Measurements from ENCODE around the genes C12orf50 and POC1B.

DNA sequence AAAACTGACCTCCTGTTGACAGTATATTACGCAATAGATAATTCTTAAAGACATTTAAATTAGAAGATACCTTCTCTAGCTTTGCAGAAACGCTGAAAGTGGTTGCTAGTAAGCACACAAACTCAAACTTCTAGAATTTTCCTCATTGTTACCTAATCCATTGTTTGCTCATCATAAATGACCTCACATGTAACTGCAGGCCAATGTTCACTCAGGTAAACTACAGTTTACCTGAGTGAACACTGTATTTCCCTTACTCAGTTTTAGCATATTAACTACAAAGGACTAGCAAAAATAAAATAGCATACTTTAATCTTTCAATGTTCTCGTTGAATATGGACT lies at the start of gene C12orf50:
C12orf50 (minus strand) TSS at position 132 of the 342 bp plus-strand sequence.
- PRO-cap: no peak
- RAMPAGE, long total RNA, 4 experiments: no peak in any of the 4 experiments

GRCh38 chr12:88299718-88300269 lies 157.7 kb downstream of the TMTC3 start:
- PRO-cap: no peak
- RAMPAGE, long total RNA, 4 experiments: no peak in any of the 4 experiments

DNA sequence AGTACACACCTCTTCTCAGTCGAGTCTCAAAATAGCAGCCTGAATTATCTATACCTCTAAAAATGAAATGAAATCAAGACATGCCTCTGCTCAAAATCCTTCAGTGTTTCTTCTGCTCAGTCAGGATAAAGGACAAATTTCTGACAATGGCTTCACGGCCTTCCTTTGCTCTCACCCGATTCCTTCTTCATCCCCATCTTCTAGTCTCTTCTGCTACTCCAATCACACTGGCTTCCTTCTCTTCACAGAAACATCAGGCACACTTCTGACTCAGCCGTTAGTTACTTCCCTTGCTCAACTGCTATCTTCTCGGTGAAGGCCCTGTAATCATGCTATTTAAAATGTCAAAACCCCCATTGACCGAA lies 161.2 kb downstream of the KITLG start:
- PRO-cap: no peak
- RAMPAGE, long total RNA, 4 experiments: start-site peak on the minus strand in 1 of 4 experiments, centred at position 208 of the sequence, 27 reads per replicate

DNA sequence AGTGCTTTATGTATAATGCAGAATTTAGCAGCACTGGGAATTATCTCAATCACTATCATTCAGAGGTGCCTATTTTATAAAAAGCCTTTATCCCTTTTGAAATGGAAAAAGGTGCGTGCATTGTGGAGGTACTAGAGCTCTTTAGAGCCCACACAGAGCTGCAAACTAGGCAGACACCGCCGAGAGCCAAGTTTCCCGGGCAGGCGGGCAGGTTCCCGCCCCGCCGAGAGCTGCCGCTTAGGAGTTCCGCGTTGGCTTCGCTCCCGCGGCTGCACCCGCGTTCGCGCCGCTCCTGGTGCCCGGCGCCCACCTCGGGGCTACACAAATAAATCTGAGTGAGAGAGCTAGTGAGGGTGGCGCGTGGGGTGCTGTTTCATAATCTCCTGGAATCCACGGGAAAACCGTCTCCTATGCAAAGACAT lies 753 bp downstream of the KITLG start:
- PRO-cap: no peak
- RAMPAGE, long total RNA, 4 experiments: no peak in any of the 4 experiments

GRCh38 chr12:89087249-89087665 lies 265.0 kb downstream of the DUSP6 start:
- PRO-cap: no peak
- RAMPAGE, long total RNA, 4 experiments: no peak in any of the 4 experiments

GRCh38 chr12:89160492-89161206 lies 191.7 kb downstream of the DUSP6 start:
- PRO-cap: no peak
- RAMPAGE, long total RNA, 4 experiments: no peak in any of the 4 experiments

GRCh38 chr12:89225334-89225836 lies 126.9 kb downstream of the DUSP6 start:
- PRO-cap: no peak
- RAMPAGE, long total RNA, 4 experiments: no peak in any of the 4 experiments

- PRO-cap: no peak
- RAMPAGE, long total RNA, 4 experiments: no peak in any of the 4 experiments
Measured at GRCh38 chr12:89280720-89281142, 71.6 kb downstream of the DUSP6 start.

DNA sequence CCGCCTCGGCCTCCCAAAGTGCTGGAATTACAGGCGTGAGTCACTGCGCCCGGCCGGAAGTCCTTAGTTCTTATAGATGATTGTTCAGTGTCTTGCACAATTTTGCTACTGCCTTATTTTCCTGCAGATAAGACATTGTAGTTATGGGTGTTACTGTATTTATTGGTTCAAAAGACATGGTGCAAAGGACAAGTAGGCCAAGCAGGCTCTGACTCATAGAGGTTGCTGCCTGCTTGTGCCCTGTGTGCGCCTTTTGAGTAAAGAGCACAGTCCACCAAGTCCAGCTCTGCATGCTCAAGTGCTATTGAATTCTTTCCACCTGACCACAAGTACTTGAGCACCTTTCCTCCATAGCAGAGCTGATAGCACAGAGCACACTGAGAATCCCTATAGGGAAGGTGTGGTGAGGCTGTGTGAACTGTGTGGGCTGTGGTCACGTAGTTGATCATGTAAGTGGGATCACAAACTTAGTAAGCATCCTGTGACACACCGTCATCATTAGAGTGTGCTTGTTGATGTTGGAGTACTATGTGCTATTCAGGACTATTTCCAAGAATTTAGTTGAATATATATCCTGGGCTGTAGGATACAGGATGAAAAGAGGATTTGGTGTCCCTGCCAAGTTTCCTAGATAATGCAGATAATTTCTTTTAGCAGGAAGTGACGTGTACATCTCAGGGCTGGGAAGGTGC lies 23.4 kb upstream of the DUSP6 start:
- PRO-cap: no peak
- RAMPAGE, long total RNA, 4 experiments: no peak in any of the 4 experiments

- PRO-cap: no peak
- RAMPAGE, long total RNA, 4 experiments: no peak in any of the 4 experiments
Measured at GRCh38 chr12:89523324-89524352, 958 bp downstream of the GALNT4 start.

- PRO-cap: unidirectional peak, minus-strand start at chr12:89525998
- RAMPAGE, long total RNA, 4 experiments: start-site peak on the minus strand in 3 of 4 experiments, at chr12:89525887-89526067 at its widest, 16 to 53 reads per replicate
Measured at GRCh38 chr12:89525765-89526575, at the start of gene POC1B. Gene POC1B, minus strand, starts transcription at chr12:89526047.

DNA sequence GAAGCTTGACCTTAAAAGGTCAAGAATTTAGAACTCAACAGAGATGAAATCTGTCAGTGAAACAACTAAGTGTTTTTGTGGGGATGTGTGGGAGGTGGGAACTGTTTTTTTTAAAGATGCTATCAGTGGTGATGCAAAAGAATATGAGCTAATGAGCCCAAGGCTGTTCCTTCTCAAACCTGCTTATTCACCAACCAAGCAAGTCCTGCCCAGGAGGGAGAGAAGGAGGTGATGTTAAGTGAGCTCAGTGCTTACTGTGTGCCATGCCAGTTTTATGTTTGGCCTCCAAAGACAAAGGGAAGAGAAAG lies 40.8 kb upstream of the POC1B start:
- PRO-cap: no peak
- RAMPAGE, long total RNA, 4 experiments: no peak in any of the 4 experiments

GRCh38 chr12:89655371-89656223 lies 53.0 kb downstream of the ATP2B1 start:
- PRO-cap: no peak
- RAMPAGE, long total RNA, 4 experiments: start-site peak on the minus strand in 1 of 4 experiments, at chr12:89655246-89656094 at its widest, 26 reads per replicate

- PRO-cap: no peak
- RAMPAGE, long total RNA, 4 experiments: no peak in any of the 4 experiments
Measured at GRCh38 chr12:89709889-89710543, 1.4 kb upstream of the ATP2B1 start.

DNA sequence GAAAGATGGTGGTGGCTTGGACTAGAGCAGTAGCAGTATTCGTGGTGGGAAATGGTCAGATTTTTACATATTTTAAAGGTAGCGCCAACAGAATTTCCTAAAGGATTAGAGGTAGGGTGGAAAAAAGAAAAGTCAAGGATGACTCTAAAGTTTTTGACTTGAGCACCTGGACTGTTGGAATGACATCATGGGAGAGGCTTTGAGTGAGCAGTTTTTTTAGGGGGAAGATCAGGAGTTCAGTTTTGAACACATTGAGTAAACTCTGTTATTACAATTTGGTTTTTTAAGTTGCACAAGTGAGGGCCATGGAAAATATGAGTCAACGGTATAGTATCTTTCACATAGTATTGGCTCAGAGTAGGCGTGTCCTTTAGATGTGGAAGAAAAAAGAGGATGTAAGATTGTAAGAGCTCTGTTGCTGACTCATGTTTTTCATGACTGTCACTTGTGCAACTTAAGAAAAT lies 47.9 kb upstream of the ATP2B1 start:
- PRO-cap: no peak
- RAMPAGE, long total RNA, 4 experiments: no peak in any of the 4 experiments

GRCh38 chr12:89927501-89927946 lies 218.9 kb upstream of the ATP2B1 start:
- PRO-cap: no peak
- RAMPAGE, long total RNA, 4 experiments: no peak in any of the 4 experiments

DNA sequence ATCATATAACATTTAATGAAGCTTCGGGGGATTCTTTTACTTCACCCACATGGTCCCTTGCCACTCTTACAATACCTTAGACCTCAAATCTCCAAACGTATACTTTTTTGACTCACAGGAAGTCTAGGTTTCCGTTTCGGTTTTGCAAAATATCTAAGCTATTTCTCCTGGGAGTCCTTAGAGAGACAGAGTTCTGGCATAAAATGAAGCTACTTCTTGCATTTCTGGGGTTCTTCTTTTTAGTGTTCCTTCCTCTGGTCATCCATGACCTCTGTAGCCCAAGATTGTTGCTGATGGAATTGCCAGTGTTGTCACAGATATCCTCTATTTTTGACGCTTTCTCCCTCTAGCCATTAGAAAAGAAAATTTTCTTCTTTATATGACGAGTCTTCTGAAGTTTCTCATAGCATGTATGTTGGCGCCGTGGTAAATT lies 590.6 kb upstream of the ATP2B1 start:
- PRO-cap: no peak
- RAMPAGE, long total RNA, 4 experiments: no peak in any of the 4 experiments

DNA sequence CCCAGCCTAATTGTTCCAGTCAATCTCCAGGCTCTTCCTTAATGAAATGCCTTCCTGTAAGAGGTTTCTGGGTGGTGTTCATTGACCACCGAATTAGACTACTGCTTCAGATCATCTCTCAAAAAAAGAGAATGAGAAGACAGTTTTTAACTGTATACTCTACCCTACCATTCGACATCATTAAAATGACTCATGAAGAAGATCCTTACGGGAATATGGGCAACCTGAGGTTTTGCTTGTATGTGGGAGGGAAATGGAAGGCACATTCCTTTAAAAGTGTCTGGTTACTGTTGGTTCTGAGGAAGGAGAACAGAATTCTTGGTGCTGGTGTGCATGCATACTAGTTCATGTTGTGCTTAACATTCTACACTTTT lies 2.1 kb downstream of the LUM start:
- PRO-cap: no peak
- RAMPAGE, long total RNA, 4 experiments: no peak in any of the 4 experiments

- PRO-cap: no peak
- RAMPAGE, long total RNA, 4 experiments: no peak in any of the 4 experiments
Measured at GRCh38 chr12:91224290-91224880, 41.8 kb upstream of the DCN start.

GRCh38 chr12:91241595-91242017 lies 59.0 kb upstream of the DCN start:
- PRO-cap: no peak
- RAMPAGE, long total RNA, 4 experiments: no peak in any of the 4 experiments